Ureter (tissue), 1 donor: ENCODE measurements around a stretch of chr2.

DNA sequence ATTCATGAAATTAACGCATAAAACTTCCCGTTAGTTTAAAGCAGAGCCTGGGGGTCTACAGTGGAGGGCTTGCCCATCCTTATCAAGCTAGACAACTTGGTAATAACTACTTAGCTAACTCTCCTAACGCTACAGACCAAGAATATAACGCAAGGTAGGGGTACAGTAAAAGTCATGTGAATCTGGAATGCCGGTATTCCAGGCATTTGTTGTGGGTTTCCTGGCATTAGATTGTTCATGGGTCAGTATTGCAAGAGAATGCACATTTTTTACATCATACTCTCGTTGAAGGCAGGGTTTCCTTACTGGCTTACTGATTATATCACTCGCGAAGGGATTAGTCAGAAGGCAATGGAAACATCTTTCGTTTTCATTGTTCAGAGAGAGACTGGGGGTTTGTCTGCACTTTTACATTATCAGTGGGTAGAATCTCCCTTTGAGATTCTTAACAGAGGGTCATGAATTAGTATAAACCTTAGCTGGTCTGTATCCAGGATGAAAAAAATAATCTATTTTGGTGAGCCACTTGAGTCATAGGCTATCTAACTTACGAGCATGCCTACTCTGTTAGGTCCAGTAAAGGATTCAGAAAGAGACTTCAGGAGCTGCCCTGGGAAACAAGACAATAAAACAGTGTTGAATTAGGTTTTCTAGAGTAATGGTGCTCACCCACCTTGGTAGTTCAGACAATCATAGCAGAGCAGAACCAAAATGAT is 229.4 kb upstream of the EPAS1 start:
- PRO-cap: no peak

GRCh38 chr2:46188353-46188702 is 108.9 kb upstream of the EPAS1 start:
- PRO-cap: no peak

- PRO-cap: no peak
These were observed 67.1 kb upstream of the EPAS1 start for GRCh38 chr2:46230112-46230448.

- PRO-cap: no peak
These were observed 22.9 kb downstream of the EPAS1 start for GRCh38 chr2:46319861-46320851.

GRCh38 chr2:46335558-46336408 is 38.6 kb downstream of the EPAS1 start:
- PRO-cap: no peak

GRCh38 chr2:46347623-46348630 is 50.7 kb downstream of the EPAS1 start:
- PRO-cap: no peak

- PRO-cap: no peak
These were observed 17.9 kb downstream of the CRIPT start for GRCh38 chr2:46634847-46635304.

GRCh38 chr2:46719508-46720118 is 20.5 kb downstream of the SOCS5 start:
- PRO-cap: no peak

DNA sequence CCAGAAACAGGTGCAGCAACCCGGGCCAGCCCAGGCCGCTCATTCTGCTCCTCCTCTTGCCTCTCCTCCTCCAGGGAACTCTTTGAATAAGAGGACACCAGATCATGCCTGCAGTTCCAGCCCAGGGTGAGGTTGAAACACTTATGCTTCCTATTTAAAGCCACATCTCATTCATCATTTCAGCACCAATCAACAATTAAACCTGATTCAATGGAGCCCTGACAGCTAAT is 97.6 kb downstream of the MCFD2 start:
- PRO-cap: no peak

- PRO-cap: no peak
These were observed 1.2 kb downstream of the TTC7A start for GRCh38 chr2:46942351-46942526.

DNA sequence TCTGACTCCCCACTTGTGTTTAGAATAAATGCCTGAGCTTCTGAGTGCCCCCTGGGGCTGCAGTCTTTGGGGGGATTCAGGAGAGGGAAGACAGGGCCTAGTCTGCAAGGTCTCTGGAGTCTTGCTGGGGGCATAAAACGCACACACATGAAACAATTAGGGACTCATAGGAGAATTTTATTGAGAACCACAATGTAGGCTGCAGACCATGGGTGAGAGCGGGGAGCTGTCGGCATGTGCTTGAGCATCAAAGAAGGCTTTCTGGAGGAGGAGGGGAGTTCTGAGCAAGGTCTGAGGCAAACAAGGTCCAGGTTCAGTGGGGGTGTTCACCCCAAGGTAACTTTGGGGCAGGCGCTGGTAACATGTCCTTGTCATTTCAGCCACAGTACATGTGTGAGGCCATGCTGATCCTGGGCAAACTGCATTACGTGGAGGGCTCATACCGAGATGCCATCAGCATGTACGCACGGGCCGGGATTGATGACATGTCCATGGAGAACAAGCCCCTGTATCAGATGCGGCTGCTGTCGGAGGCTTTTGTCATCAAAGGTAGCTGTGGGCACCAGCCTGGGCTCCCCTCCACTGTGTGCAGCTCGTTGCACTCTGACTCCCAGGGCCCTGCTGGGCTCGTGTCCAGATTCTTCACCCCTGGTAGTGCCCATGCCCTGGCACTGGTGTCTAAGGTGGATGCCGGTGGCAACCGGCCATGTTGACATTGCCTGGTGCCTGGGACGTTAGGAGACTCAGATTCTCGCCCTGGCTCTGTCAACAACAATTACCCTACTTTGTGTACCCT is 15.6 kb downstream of the TTC7A start:
- PRO-cap: no peak

DNA sequence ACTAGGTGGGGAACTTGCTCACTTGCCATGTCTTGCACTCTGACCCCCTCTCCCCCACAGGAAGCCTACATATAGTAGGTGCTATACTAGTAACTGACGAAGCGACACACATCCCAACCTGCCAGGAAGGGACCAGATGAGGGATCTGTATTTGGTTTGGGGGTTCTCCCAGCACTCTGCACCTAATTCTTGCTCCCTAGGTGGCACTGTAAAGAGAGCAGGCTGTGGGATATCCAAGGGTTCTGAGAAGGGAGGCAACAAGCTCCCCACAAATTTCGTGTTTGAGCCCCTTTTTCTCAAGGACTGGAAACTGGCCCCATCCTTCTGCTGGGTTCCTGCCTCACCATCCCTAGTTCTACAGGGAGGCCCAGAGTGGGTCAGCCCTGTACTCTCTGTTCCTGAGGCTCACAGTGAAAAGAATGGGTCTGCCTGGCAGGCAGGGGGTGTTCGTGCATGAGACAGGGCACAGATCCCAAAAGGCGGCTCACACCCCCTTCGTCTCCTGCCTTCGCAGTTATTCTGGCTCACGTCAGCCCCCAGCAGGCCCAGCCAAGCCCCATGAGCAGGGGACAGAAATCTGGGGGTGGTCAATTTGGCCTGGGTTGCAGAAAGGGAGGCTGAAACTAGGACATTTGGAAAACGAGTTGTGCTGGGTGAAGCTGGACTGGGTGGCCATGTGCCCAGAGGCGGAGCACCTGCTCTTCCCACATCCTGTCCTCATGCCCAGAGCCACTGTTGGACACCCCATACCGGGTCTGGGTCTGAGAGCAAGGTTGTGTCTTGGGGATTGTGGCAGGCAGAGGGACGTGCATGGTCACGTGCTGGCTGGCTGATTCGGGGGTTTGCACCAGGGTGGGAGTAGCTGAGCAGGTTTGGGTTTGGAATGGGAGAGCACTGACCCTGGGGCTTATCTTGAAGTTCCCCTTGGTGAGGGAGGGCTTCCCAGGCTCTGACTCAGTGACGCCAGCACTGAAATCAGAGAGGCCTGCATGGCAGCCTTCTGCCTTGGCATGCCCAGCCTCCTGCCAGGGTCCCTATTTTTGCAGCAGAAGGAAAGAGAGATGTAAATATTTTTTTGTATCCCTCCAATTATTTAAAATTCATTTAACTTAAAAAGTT is 73.5 kb downstream of the TTC7A start:
- PRO-cap: no peak

- PRO-cap: no peak
These were observed 103.2 kb downstream of the TTC7A start for GRCh38 chr2:47043944-47044918.

DNA sequence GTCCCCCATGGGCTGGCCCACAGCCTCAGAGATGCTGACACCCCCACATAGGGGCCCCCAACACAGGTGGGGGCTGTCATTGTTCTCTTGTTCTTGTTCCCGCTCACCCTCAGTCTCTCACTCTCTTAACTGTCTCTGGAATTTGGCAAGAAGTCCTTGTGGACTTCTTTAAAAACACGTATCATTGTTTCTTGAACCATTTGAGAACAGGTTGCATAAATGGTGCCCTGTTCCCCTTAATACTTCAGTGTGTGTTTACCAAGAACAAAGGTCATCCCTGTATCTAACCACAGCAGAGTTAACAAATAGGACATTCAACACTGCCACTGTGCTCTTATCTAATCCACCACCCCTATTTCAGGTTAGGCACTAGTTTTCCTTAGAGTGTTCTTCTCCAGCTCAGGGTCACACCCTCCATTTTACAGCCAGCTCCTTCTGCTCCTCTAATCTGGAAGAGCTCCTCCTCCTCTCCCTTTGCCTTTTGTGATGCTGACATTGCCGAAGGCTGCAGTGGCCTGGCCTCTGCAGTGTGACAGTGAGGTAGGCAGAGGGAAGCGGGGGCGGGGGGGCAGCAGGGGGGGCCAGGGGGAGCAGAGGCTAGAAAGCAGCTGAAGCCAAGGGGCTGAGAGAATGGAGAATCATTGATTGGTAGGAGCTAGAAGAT is 76.1 kb downstream of the STPG4 start:
- PRO-cap: no peak

- PRO-cap: no peak
These were observed 6.3 kb upstream of the STPG4 start for GRCh38 chr2:47161320-47161908.

DNA sequence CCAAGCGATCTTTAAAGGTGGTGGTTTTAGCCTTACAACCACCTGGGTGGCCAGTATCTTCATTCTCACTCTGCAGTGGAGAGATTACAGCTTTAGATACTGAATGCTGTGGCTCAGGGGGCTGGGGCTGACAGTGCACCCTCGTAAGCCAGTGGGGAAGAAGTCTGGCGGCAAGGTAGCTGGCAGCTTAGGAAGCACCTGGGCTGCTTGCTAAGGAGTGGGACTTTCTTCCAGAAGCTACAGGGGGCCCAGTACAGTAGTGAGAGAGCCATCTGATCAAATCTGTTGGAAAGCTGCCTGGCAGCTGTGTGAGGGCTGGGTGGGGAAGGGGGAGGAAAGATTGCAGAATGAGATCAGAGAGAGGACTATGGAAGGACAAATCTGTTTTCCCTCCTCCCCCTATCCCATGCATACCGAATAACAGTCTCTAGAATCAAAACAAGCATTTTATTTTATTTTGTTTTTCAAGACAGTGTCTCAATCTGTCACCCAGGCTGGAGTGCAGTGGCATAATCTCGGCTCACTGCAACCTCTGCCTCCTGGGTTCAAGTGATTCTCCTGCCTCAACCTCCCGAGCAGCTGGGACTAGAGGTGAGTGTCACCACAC is 47.4 kb upstream of the EPCAM start:
- PRO-cap: no peak

- PRO-cap: no peak
These were observed 5.3 kb upstream of the MSH6 start for GRCh38 chr2:47777440-47778207.

GRCh38 chr2:47795806-47796152 is 12.8 kb downstream of the MSH6 start:
- PRO-cap: no peak

DNA sequence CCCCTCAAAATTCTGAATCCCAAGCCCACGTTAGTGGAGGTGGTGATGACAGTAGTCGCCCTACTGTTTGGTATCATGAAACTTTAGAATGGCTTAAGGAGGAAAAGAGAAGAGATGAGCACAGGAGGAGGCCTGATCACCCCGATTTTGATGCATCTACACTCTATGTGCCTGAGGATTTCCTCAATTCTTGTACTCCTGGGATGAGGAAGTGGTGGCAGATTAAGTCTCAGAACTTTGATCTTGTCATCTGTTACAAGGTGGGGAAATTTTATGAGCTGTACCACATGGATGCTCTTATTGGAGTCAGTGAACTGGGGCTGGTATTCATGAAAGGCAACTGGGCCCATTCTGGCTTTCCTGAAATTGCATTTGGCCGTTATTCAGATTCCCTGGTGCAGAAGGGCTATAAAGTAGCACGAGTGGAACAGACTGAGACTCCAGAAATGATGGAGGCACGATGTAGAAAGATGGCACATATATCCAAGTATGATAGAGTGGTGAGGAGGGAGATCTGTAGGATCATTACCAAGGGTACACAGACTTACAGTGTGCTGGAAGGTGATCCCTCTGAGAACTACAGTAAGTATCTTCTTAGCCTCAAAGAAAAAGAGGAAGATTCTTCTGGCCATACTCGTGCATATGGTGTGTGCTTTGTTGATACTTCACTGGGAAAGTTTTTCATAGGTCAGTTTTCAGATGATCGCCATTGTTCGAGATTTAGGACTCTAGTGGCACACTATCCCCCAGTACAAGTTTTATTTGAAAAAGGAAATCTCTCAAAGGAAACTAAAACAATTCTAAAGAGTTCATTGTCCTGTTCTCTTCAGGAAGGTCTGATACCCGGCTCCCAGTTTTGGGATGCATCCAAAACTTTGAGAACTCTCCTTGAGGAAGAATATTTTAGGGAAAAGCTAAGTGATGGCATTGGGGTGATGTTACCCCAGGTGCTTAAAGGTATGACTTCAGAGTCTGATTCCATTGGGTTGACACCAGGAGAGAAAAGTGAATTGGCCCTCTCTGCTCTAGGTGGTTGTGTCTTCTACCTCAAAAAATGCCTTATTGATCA is 16.4 kb downstream of the MSH6 start:
- PRO-cap: no peak

DNA sequence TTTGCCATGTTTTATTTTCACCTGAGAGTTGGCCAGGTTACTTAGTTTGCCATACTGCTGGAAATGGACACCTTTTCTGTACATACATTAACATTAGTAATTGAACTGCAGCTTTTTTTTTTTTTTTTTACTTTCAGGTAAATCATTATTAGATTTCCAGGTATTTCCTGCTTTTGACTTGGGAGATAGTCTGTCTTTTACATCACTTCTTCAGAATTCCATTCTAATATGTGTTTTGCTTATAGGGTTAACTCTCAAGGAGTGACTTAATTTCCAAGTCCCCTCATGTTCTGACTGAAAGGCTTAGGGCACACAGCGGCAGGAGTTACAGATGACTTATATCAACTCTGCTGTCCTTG is 160.4 kb upstream of the FOXN2 start:
- PRO-cap: no peak